Cytotoxic T cell (primary cell): ENCODE results near the genes PLA2G3, PATZ1 and FBXO7.

GRCh38 chr22:31139899-31140784, at the start of gene PLA2G3:
Gene PLA2G3, minus strand, starts transcription at chr22:31140508.
- PRO-cap, 2 experiments: no peak in any of the 2 experiments

- PRO-cap, 2 experiments: no peak in any of the 2 experiments
Observed at GRCh38 chr22:31195249-31195911, 16.7 kb upstream of the LIMK2 start.

DNA sequence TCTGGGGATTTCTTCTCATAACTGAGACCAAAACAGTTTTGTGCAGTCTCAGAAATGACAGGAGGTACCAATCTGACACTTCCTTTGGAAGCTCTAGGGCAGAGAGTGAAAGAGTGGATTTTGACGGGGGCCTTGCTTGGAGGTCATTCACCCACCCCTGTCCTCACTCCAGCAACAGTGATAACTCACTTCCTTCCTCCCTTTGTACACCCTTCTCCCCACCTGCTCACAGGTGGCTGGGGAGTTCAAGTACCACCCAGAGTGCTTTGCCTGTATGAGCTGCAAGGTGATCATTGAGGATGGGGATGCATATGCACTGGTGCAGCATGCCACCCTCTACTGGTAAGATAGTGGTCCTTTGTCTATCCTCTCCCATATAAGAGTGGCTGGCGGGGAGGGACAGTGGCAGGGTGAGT, 33.4 kb downstream of the PIK3IP1 start:
- PRO-cap, 2 experiments: no peak in any of the 2 experiments

DNA sequence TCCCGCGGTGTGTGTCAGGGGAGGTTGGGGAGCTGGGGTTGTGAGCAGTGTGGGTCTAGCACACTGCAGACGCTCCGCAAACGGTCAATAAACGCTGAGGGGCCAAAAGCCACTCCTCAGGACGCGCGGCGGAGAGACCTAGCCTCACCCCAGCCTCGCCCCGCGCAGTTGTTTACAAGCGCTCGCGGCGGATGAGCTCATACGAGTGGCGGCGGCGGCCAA, 1.8 kb downstream of the PIK3IP1 start:
- PRO-cap, 2 experiments: peak in 2 of 2 experiments; most common minus-strand start position 174 of the sequence (in 2)

DNA sequence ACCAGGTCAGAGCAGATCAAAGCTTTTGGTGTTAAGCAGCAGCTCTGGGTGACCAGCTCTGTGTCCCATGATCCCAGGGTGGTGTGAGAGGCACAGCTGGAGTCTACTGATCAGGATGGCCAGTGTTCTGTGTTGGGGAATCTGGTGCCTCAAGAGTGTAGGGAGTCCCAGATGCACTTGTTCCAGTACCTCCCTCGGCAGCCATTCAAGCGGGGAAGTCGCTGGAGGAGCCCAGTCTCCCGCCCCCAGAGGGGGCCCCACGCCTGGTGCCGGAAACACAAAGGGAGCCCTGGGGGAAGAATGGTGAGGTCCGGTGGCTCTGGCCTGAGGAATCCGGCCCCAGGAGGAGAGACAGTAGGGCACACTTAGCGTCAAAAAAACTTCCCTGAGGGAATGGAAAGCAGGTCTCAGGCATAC, 2.4 kb downstream of the PATZ1 start:
- PRO-cap, 2 experiments: no peak in any of the 2 experiments

DNA sequence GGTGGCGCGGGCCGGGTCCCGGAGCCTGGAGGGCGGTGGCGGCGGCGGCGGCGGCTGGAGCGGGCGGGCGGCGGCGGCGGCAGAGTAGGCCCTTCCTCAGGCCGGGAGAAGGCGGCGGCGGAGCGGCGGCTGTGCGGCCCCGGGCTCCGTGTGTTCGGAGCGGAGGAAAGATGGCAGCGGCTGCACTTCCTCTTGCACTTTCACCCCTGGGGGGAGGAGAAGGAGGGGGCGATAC, at the start of gene PATZ1:
Gene PATZ1, minus strand, starts transcription at position 175 of the 235 bp plus-strand sequence.
- PRO-cap, 2 experiments: peak in 2 of 2 experiments; most common minus-strand start position 154 of the sequence (in 2)

DNA sequence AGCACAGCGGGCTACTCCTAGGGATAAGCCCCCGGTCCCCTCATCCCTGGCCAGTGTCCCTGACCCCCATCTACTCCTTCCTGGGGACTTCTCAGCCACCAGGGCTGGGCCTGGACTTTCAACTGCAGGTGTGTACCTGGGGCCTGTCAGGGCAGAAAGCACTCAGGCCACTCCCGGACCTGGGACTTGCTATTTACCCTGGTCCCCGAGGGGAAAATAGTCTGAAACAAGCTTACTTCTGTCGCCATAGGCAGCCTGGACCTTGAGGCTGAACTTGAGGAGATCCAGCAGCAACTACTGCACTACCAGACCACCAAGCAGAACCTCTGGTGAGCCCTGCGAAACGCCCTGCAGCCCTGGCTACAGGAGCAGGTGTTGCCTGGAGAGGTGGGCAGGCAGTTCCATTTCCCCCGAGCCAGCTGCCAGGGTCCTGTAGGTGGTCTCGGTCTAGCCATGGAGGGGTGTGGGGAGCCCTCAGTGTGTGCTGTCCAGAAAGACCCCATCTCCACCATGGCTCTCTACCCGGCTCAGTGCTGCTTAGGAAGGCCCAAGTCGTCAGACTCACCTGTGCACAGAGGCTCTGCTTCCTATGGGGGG, 45.2 kb downstream of the PISD start:
- PRO-cap, 2 experiments: no peak in any of the 2 experiments

- PRO-cap, 2 experiments: no peak in any of the 2 experiments
Observed at GRCh38 chr22:31626228-31626953, 35.6 kb downstream of the PISD start.

- PRO-cap, 2 experiments: no peak in any of the 2 experiments
Observed at GRCh38 chr22:31627345-31628067, 34.5 kb downstream of the PISD start.

- PRO-cap, 2 experiments: peak in 2 of 2 experiments; most common plus-strand start chr22:31676970 (in 1); most common minus-strand start chr22:31676830 (in 2)
Observed at GRCh38 chr22:31676614-31677248, 14.7 kb upstream of the PISD start.

DNA sequence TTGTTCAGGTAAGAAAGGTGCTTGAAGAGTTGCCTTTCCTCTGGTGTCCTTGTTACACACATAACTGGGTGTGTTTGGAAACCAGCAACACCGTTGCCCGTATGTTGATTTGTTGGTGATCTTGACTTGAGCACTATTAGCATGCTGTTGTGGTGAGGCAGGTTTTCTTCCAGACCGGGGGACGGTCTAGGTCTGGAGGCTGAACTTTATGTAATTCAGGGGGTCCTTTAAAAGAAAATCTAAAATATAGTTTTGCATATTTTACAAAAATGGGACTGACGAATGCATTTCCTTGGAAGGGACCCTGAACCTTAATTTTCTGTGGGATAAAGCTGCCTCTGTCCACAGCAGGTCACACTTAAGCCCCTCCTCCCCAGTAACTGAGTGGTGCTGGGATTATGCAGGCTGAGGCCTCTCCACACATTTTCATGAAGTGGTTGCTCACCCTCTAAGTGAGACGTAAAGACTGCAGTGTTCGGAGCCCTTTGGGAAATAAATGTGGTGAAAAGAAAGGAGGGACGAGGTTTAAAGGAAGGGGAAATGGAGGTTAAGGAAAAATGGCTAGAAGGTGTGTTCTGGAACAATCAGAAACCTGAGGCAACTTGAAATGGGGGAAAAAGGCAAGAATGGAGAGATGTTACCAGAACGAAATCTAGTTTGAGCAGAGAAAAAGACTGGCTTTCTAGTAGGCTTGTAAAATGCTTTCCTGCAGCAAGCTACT, 1.9 kb downstream of the YWHAH start:
- PRO-cap, 2 experiments: no peak in any of the 2 experiments

GRCh38 chr22:31969701-31970459, 25.5 kb downstream of the YWHAH start:
- PRO-cap, 2 experiments: no peak in any of the 2 experiments

DNA sequence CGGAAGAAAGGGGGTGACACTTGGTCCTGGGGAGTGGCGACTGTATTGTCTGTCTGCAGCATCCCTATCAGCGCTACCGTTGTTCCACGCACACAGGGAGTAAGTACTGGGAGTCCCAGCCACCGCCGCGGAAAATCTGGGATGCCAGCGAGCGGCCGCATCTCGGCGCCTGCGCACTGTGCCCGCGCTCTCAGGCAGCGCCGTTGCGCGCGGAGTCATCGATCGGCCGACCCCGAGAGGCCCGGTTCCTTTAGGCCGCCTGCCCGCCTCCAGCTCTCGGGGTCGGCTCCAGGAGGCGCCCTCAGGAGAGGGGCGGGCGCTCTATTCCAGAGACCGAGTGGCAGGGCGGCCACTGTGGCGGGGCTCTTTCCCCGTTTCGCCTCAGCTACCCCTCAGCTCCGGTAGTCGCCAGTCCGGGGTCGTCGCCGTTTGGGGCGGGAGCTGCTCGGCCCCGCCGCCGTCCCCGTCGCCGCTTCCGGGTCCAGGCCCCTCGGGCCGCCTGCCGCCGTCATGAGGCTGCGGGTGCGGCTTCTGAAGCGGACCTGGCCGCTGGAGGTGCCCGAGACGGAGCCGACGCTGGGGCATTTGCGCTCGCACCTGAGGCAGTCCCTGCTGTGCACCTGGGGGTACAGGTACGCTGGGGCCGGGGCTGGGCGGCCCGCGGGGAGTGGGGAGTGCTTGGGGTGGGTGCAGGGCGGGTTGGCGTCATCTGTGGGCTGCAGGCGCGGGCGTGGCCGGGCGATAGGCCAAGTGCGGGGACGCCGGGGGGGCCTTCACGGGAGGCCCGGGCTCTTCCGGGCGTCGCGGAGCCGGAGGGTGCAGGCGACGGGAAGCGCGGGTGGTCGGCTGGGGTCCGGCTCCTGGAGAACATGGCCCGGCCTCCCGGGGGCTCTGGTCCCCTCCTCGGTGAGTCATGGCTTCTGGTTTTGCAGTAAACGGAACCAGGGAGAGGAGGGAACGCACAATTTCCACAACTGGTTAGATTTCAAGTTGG, at the start of gene FBXO7:
Gene FBXO7, plus strand, starts transcription at position 319 of the 994 bp plus-strand sequence.
- PRO-cap, 2 experiments: peak in 2 of 2 experiments; most common plus-strand start position 319 of the sequence (in 2); most common minus-strand start position 138 of the sequence (in 2)

- PRO-cap, 2 experiments: peak in 1 of 2 experiments; most common plus-strand start chr22:32496332 (in 1)
Observed at GRCh38 chr22:32496272-32496550, 21.6 kb downstream of the FBXO7 start.

DNA sequence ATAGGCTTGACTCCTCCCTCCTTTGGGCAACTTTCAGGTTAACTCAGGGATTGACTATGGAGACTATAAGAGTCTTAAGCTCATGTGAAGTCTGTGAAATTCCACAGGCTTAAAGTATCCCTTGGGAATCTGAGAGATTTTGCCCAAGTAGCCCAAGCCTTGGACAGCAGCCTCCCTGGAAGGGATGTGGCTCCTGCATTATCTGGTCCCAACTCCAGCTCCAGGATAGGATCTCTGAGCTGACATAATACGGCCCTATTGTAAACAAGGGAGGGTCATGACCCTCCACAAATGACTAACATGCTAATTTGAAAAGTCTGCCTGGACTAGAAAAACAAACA, 101.4 kb upstream of the TIMP3 start:
- PRO-cap, 2 experiments: no peak in any of the 2 experiments

GRCh38 chr22:32764724-32765491, 36.6 kb upstream of the TIMP3 start:
- PRO-cap, 2 experiments: no peak in any of the 2 experiments

GRCh38 chr22:32802509-32802875, 987 bp downstream of the TIMP3 start:
- PRO-cap, 2 experiments: no peak in any of the 2 experiments

GRCh38 chr22:32814879-32815447, 13.5 kb downstream of the TIMP3 start:
- PRO-cap, 2 experiments: no peak in any of the 2 experiments

GRCh38 chr22:32826953-32827532, 25.5 kb downstream of the TIMP3 start:
- PRO-cap, 2 experiments: no peak in any of the 2 experiments

DNA sequence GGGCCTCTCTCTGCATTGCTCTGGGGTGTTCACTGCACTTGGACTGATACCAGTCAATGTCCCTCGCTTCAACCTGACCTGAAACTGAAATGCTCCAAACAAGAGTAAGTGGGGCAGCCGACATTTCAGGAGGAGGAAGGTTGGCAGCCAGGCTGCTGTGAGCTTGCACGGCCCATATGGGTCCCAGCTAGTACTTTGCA, 28.3 kb downstream of the TIMP3 start:
- PRO-cap, 2 experiments: no peak in any of the 2 experiments